ENCODE results near the genes OXSR1 and ZNF619.

- RRBS: no CpG with 5 or more reads among the region's 4 CpGs
Observed at GRCh38 chr3:38127589-38128218, 9.2 kb downstream of the ACAA1 start.

GRCh38 chr3:38165331-38166301, at the start of gene OXSR1:
Gene OXSR1, plus strand, starts transcription at chr3:38165537.
- RRBS: 2% methylated on average over 8 of the region's 93 CpGs

DNA sequence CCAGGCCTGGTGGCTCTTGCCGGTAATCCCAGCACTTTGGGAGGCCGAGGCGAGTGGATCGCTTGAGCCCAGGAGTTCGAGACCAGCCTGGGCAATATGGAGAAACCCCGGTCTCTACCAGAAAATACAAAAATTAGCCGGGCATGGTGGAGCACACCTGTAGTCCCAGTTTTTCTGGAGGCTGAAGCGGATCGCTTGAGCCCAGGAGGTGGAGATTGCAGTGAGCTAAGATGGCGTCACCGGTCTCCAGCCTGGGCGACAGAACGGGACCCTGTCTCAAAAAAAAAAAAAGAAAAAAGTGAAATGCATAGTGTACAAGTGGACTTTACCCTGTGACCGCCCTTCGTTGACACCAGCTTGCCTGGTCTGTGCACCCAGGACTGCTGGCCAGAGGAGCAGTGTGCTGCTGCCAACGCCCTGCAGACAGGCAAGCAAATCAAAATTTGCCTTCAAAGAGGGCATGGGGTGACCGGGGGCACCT, 853 bp downstream of the XYLB start:
- RRBS: no CpG with 5 or more reads among the region's 17 CpGs

DNA sequence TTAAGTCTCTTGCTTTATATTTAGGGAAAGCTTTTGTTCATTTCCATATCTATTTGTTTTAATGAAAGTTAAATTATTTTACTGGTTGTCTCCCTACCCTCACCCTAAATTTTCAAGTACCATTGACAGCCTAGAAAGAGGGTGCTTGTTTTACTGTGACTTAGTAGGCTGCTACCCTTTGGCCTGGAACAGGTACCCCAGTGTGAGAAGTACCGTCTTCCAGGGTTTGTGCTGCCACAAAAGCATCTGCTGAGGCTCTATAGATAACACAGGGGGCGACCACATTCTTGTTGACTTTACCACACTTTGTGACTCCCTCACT, 23.4 kb downstream of the EXOG start:
- RRBS: no CpG with 5 or more reads among the region's 2 CpGs

- RRBS: no CpG with 5 or more reads among the region's 11 CpGs
Observed at GRCh38 chr3:38645474-38646057, 3.9 kb downstream of the SCN5A start.

GRCh38 chr3:39013317-39013641, 38.5 kb downstream of the SCN11A start:
- RRBS: no CpG with 5 or more reads among the region's 2 CpGs

- RRBS: no CpG with 5 or more reads among the region's 4 CpGs
Observed at GRCh38 chr3:39094194-39094616, 13.2 kb downstream of the GORASP1 start.

DNA sequence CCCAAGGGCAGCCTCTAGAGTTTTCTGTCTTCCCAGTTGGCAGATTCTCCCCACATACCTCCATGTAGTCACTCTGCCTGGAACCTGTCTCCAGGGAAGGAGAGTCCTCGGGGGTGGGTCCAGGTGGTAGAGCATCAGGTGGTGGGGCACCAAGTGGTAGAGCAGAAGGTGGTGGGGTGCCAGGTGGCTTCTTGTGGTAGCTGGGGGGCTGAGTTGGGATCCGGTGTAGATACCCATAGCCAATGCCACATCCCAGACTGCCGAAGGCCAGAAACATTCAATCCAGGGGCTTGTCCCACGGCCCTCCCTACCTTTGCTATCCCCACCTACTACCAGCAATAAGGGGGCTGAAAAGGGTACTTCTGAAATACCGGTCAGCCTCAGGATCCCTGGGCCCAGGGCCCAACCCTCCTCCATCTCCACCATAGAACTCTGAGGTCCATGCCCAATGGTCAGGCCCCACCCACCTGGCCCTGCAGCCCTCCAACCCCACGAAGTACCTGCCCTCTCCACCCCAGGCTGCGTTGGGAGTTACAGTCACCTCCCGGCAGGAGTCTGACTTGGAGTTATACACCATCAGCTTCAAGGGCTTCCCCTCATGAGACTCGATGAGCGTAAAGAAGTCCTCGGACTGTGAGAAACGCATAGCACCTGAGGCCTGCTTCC, 7.0 kb downstream of the GORASP1 start:
- RRBS: no CpG with 5 or more reads among the region's 12 CpGs

DNA sequence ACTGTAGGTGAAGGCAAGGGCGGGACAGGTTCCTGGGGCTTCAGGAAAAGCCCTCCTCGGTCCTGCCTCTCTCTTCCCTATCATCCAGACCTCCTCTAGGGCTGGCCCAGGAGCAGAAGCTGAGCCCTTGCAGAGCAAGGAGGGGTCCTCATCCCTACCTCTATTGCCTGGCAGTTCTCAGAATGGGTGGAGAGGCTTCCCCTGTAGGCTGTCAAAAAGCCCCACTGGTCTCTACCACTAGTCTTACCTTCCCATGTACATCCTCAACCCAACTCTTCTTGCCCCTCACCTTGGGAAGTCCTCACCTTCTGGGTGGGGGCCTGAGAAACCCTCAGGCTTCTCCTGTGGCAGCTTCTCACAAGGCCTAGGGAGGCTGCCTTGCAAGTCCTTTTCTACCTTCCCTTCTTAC, 18.8 kb downstream of the CSRNP1 start:
- RRBS: no CpG with 5 or more reads among the region's 2 CpGs

GRCh38 chr3:39137921-39139008, 15.1 kb downstream of the CSRNP1 start:
- RRBS: no CpG with 5 or more reads among the region's 10 CpGs

GRCh38 chr3:39150873-39151186, 2.6 kb downstream of the CSRNP1 start:
- RRBS: no CpG with 5 or more reads among the region's 3 CpGs

DNA sequence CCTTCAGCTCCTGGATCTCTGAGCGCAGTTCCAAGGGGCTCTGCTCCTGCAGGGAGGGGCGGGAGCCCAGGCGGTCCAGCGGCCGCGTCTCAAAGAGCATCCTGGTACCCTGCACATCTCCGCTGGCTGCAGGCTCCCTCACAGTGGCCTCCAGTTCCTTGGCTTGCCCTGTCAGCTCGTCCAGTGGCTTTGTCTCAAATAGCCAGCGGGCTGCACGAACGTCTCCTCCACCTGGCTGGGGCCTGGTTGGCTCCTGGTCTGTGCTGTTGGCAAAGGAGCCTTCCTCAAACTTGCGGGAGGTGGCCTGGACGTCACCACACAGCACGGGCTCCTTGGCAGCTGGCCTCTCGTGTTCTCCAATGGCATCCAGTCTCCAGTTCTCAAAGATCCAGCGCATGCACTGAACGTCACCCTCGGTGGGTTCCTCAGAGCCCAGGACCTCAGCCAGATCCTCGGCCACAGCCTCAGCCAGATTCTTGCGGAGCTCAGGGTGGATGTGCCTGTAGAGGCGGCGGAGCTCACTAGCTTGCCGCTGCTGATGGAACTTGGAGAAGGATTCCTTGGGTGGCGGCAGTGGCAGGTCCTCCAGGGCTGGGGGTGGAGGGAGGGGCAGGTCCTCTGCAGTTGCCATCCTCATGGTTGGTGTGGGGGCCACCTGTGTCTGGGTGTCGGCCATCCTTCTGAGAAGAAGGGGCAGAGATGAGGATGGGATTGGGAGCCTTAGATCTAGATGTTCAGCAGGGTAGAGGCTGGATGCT, 3.4 kb downstream of the XIRP1 start:
- RRBS: no CpG with 5 or more reads among the region's 25 CpGs

- RRBS: no CpG with 5 or more reads among the region's 2 CpGs
Observed at GRCh38 chr3:39318298-39318784, 11.2 kb upstream of the CCR8 start.

- RRBS: no CpG with 5 or more reads among the region's 17 CpGs
Observed at GRCh38 chr3:39407269-39408512, 1.2 kb downstream of the RPSA start.

DNA sequence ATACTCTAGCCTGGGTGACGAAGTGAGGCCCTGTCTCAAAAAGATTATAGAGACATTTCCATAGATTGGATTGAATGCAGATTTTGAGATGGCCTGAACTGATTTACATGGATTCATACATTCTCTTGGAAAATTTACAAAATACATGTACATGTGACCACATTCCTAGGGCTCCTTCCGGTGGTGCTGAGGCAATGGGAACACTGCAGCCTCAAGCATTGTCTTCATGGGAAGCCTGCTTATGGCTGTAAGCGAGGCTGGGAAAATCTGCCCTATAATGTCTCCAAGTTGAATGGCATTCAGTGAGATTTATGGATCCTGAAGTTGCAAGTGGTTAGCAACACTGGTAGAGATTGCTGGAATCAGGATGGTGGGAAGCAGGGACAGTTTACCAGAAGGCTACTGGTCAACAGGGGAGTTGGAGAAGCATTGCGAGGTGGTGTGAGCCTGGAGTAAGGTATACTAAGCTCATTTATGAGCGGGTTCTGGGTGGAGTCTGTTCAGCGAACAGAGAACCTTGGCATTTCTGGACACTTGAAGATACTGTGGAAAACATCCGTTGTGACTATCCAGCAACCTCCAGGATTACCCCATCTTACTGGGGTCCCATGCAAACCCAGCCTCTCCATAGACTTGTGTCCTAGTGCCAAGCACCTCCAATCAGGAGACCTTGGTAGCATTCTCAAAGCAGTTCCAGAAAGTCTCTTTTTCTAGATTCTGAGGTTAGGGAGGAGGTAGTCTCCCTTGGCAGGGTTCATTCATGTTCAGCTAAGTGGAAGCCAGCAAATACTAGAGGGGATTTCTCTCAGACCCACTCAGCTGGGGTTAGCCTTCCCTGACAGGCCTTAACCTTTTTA, 7.2 kb downstream of the RPSA start:
- RRBS: no CpG with 5 or more reads among the region's 7 CpGs

- RRBS: no CpG with 5 or more reads among the region's 3 CpGs
Observed at GRCh38 chr3:39639206-39639844, 170.1 kb upstream of the MYRIP start.

GRCh38 chr3:39751778-39752600, 57.4 kb upstream of the MYRIP start:
- RRBS: no CpG with 5 or more reads among the region's 5 CpGs

GRCh38 chr3:40076987-40077568, 232.4 kb upstream of the EIF1B start:
- RRBS: no CpG with 5 or more reads among the region's 15 CpGs

DNA sequence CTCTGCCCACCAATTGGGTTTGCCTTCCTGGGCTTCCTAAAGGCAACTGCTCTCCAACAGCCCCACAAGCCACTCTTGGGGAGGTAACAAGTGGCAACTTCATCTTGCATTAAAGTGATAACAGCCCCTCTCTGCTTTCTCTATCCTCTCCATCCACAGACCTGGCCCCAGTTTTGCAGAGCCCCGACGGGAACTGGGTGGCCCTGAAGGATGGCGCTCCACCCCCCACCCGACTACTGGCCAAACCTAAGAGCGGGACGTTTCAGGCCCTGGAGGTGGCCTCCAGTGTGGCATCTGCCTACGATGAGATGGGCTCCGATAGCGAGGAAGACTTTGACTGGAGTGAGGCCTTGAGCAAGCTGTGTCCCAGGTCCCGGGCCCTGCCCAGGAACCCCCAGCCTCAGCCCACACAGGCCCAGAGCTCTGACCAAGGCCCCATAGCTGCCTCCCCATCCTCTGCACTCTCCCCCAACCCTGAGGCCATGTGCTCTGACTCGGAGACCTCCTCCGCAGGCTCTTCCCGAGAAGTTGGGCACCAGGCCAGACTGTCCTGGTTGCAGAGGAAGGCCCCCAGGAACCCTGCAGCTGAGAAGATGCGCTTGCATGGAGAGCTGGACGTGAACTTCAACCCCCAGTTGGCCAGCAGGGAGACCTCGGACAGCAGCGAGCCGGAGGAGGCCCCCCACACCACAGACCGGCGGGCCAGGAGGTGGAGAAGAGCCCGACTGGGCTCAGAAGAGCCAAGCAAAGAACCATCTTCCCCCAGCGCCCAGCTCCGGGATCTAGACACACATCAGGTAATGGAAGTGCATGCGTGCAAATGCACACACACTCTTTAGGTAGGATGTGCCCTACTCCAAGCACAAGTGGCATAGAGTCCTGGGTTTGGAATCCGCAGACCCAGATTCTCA, 119.6 kb upstream of the EIF1B start:
- RRBS: 23% methylated on average over 5 of the region's 25 CpGs

DNA sequence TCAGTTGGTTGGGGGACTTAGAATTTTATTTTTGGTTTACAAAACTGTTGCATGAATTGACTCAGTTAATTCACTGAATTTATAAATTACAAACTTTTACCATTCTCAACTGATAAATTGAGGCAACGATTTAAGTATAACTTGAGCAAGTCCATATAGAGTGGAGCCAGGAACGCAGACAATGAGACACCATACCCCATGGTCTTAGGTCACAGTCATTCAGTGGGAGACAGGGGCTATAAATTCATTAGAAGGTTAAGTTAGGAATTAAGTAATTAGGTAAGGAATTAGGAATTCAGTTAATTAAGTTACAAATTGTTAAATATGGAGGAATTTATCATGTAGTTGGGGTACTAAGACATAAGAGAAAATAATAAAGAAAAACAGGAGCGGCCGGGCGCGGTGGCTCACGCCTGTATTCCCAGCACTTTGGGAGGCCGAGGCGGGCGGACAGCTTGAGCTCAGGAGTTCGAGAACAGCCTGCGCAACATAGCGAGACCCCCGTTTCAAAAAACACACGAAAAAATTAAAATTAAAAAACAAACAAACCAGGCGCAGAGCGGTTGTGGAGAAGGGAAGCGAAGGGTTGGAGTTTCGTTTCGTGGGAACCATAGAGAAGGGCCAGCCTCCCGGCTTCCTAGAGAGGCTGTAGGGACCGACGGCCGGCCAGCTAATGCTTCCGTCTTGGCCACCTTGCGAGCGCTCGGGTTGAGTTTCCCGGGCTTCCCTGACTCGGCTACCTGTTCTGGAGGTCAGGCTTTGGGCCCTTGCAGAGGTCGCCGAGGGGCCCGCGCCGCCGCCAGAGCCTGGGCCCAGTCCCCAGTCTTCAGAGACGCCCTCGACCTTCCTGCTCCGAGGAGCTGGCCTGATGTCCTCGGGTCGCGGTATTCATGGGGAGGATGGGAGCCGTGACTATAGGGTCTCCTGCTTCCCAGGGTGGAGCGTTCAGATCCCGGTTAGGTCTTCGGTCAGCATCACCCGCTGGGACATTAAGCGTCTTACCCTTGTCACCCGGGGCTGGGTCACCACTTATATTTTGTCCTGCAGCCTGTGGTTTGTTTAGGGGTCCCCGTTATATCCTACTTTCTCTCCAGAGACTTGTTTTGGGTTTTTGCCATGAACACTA, at the start of gene ZNF619:
ZNF619 (plus strand) TSS at position 649 of the 1,126 bp plus-strand sequence.
- RRBS: 27% methylated on average over 11 of the region's 50 CpGs